Measurements from ENCODE around the gene STAU1.

DNA sequence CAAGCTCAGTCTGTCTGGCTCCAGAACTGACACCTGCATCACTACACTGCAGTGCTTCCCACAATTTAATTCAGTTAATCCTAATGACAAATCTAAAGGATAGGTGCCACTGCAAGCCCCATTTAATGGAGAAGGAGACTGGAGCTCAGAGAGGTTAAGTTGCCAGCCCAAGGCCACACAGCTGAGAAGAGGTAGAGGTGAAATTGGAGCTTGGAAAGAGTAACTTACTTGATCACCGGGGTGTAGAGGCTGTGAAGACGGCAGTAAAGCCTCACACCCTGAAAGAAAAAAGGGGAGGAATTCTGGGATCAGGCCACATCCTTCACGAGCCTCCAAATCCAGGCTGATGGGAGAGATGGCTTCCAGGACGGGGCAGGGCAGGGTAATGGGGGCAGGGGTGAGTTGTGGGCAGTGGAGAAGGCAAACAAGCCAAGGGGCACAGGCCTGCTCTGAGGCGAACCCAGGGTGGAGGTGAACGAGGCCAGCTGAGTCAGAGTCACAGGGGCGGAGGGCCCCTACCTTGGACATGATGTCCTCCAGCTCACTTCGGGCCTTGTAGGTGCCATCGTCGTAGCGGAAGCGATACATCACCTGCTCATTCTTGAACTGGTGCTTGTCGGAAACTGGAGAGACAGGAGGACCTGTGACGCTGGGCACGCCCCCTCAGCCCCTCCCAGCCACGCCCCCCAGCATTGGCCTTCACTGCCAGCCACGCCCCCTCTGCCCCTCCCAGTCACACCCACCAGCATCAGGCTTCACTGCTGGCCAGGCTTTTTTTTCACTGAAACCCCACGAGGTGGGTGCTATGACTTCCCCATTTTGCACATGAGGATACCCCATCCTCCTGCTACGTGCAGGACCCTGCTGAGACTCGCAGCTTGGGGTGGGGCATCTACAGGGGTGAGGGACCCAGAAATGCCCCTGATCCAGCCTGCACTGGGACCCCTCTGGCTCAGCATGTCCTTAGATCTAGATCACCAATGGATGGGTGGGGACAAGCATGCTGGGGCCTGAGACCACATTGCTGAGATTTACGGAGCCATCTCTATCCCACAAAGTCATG lies 148.3 kb downstream of the PREX1 start:
- RRBS, result no CpG with 5 or more reads among the region's 21 CpGs

DNA sequence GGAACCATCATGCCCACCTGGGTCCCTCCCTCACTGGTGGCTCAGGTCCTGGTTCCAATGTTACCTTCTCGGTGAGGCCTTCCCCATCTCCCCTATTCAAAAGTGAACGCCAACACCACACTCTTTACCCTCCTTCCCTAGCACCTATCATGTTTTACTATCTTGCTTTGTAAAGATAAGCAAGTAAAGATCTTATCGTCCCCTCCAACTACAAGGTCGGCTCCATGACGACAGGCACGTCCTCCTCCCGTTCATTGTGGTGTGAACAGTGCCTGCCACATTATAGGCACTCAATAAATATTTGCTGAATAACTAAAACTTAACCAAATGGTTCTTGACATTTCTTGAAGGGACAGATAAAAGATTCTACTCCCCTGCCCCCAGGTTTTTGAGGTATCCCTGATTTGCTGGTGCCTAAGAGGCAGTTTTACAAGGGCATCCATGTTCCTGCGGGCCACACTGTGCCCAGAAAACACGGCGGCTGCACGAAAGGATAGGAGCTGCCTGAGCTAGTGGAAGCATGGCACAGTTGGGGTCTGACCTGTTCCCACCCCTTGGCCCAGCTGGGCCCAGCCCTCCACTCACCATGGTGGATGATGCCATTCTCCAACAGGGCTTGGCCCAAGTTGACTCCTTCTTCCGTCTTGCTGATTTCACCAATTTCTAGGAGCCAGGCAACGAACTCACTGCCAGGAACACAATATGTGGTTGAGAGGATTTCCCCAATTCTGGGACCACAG lies 147.0 kb downstream of the PREX1 start:
- RRBS, result no CpG with 5 or more reads among the region's 13 CpGs

- RRBS, result no CpG with 5 or more reads among the region's 21 CpGs
Observed at GRCh38 chr20:48684234-48685083, 143.3 kb downstream of the PREX1 start.

- RRBS, result no CpG with 5 or more reads among the region's 3 CpGs
Observed at GRCh38 chr20:48719929-48720442, 107.8 kb downstream of the PREX1 start.

DNA sequence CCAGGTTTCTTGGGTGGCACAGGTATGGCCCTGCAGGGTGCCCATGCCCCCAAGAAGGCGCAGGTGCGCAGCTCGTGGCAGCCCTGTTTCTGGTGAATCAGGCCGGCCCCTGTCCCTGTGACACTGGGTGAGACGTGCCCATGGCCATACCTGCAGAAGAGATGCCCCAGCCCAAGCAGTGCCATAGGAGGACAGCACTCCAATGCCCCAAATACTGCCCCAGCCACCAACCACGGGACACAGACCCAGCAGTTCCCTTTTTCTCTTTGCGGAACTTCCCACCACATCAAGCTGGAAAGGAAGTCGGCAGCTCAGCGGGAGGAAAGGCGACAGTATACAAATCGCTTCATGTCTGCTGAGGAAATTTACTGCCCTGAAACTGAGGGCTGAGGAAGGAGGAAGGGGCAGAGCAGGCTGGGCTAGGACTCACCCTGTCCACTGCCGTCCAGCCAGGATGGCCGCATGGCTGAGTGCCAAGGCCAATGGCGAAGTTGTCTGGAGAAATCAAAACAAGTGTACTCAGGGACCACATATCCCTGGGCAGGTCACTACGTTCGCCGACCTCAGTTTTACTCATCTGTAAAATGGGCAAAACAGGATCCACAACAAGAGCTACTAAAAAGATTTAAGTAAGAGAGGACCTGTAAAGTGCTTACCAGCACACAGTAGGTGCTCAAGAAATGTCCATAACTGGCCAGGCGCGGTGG lies 55.4 kb downstream of the PREX1 start:
- RRBS, result no CpG with 5 or more reads among the region's 19 CpGs

DNA sequence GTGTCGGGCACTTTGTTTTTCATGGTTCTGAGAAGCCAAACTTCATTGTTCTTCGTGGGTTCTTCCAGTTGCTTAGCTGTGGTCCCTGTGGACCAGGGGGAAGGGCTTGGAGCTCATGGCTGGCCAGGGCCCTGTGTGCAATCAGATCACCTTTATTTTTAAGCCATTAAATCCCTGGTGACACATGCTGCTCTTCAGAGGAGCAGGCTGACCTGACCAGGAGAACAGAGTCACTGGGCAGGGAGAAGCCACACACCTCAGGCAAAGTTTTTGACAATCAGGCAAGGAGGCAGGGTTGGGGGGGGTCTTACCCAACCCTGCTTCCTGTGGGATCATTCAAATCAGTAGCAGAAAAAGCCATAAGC lies 36.9 kb upstream of the PREX1 start:
- RRBS, result no CpG with 5 or more reads among the region's 2 CpGs

GRCh38 chr20:49187768-49188490 lies at the start of gene STAU1:
STAU1 (minus strand) TSS chr20:49188334.
- RRBS, result 2% methylated on average over 59 of the region's 85 CpGs

DNA sequence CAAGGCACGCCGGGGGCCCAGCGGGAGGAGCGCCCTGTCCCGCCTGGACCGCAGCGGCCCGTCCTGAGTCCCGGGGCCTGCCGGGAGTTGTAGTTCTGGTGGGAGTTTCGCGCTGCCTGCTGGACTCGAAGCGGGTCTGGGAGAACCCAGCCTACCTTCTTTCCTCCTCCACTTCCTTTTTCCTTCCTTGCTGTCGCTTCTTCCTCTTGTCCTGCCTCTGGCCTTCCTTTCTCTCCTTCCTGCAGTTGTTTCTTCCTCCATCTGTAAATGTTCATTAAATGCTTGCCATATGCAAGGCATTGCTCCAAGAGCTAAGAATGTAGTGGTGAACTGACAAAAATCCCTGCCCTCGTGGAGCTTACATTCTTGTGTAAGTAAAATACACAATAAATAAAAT lies 355 bp upstream of the STAU1 start:
- RRBS, result 2% methylated on average over 9 of the region's 16 CpGs

DNA sequence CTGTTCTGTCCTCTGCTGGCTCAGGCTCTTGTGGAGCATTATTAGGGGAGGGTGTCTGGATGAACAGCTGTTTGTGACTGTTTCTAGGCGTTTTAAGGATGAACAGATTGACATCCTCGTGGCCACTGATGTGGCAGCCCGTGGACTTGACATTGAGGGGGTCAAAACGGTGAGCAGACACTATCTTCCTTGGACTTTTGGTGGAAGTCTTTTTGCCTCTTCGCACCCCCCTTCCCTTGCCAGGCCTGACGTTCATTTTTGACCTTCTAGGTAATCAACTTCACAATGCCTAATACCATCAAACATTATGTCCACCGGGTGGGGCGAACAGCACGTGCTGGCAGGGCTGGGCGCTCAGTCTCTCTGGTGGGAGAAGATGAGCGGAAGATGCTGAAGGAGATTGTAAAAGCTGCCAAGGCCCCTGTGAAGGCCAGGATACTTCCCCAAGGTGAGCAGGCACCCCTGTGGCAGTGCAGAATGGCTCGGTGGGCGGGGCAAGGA lies 16.9 kb downstream of the DDX27 start:
- RRBS, result no CpG with 5 or more reads among the region's 13 CpGs

- RRBS, result no CpG with 5 or more reads among the region's 7 CpGs
Observed at GRCh38 chr20:49255802-49256039, 22.1 kb downstream of the ZNFX1 start.

- RRBS, result no CpG with 5 or more reads among the region's 8 CpGs
Observed at GRCh38 chr20:49282244-49282701, 4.4 kb upstream of the ZNFX1 start.

- RRBS, result no CpG with 5 or more reads among the region's 7 CpGs
Observed at GRCh38 chr20:49289939-49290383, 12.1 kb upstream of the ZNFX1 start.

GRCh38 chr20:49420898-49421565 lies 61.4 kb downstream of the KCNB1 start:
- RRBS, result no CpG with 5 or more reads among the region's 6 CpGs

- RRBS, result no CpG with 5 or more reads among the region's 2 CpGs
Observed at GRCh38 chr20:49445233-49445476, 37.3 kb downstream of the KCNB1 start.

DNA sequence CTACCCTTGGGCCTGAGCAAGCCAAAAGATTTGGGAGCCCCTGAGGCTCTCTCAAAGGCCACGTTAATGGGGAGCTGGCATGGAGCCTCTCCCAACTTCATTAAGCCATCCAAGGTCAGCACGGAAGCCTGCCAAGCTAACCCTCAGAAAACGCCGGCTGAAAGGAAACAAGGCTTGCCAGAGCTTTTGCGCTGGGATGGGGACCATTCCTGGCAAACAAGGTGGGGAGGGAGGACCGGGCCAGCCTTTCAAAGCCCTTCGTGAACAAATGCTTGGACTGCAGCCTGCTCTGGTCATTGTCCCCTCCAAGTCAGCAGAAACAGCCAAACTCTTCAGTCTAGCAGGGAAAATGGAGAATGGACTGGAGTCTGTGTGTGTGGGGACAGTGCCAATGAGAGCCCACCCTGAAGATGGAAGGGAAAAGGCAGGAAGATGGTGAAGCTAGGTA lies 30.2 kb downstream of the KCNB1 start:
- RRBS, result 63% methylated on average over 2 of the region's 7 CpGs

GRCh38 chr20:49514061-49514623 lies 31.7 kb upstream of the KCNB1 start:
- RRBS, result no CpG with 5 or more reads among the region's 13 CpGs

DNA sequence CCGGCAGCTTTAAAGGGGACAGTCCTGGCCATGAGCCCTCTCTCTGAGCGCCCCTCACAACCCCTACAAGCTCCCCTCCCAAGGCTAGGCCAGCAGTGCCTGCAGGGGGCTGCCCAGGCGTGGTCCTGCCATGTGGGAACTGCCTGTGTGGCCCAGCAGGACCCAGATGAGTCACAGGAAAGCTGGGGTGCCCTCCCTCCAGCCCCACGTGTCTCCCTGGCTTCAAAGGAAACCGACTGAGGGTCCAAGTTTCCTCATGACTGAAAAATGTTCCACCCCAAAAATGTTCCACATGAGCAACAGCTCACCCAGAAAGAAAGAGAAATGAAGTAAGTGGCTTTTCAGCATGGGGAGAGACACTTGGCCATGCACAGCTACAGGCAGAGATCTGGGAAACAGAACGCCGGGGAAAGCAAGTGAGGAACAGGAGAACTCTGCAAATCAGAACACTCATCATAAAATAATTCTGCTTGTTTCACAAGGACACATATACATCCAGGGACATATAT lies 28.3 kb upstream of the PTGIS start:
- RRBS, result no CpG with 5 or more reads among the region's 7 CpGs

DNA sequence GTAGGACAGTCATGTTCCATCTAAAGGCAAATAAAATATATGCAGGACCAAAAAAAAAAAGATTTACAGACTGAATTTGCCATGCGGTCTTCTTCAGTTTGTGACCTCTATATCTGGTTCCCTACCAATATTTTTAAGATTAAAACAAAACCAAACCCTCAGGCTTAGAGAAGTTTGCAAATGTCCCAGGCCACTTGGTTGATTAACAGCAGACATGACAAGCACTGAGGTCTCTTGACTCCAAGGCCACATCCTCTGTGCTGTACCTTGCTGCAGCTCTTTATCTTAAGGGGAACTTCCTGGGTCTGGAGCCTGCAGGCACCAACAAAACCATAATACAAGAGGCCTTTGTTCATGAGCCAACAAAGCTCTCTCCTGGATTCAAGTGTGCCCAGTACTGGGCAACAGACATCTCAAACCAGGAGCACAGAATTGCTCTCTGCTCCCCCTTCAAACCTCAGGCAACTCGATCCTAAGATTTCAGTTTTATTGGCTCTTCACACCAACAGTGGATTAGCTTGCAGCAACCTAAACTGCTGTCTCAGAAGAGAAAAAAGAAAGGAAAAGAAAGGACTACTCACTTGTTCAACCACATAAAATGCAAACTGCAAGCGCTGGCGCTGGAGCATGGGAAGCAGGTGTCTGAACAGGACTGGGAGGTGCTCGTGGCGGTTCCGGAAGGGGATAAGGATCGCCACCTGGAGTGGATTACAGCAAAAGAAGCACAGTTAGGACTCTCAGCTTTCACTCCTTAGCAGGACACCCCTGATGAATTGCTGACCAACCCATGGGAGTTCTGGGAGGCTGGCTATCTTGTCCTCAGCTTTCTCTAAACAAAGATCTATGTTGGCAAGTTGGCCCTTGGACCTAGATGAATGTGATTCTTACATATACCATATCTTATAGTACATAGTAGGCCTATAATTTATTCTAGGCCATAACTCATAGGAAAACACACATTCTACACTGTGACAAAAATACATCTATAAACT lies 71.5 kb downstream of the B4GALT5 start:
- RRBS, result no CpG with 5 or more reads among the region's 8 CpGs

DNA sequence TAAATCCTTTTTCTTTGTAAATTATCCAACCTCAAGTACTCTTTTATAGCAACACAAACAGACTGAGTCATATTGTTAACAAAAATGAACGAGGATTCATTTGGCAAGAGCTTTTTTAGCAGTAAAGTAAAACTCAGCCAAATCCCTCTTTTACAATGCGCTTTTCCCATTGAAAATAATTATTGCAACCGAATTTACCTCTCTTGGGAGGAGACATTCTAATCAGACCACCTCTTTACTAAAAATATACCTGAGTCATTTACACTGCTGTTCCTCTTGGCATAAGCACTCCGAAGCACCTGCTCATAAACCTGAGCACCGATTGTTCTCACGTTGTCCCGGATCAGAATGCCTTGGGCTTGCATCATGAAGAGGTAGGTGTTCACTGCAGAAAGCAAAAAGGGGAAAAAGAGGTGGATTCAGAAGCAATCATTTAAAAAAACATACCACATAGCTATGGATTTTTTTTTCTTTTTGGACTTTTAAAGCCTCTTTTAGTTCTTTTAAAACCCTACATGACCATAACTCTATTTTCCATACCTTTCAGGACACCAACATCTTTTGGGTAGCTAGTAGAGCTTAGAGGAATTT lies 57.3 kb downstream of the B4GALT5 start:
- RRBS, result no CpG with 5 or more reads among the region's 7 CpGs

Measured in AG04449 (cell line).